AG09309 (cell line): ENCODE data around the gene LIPK.

- RRBS: no CpG with 5 or more reads among the region's 5 CpGs
Observed at GRCh38 chr10:88234232-88234762, 348.8 kb downstream of the RNLS start.

GRCh38 chr10:88270842-88271244 lies 312.3 kb downstream of the RNLS start:
- RRBS: no CpG with 5 or more reads among the region's 3 CpGs

- RRBS: no CpG with 5 or more reads among the region's 2 CpGs
Observed at GRCh38 chr10:88537943-88538393, 45.1 kb downstream of the RNLS start.

DNA sequence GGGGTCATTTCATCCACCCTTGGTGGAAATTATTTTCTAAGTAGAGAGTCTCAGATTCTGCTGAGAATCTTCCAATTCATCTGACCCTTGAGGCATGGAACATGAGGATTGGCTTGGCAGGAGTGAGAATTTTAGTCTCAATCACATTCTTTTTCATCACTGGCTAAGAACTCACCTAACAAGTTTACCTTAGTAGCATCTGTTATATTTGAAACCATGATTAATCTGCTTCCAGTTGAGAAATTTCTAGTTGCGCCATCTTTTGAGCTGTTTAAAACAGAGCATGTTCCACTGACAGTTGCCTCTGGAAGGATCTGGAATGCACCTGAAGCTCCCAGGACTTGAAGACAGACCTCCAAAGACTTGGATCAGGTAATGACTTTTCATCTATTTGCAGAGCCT lies at the start of gene LIPK:
LIPK (plus strand) TSS at position 301 of the 402 bp plus-strand sequence.
- RRBS: no CpG with 5 or more reads among the region's 1 CpG

GRCh38 chr10:88841307-88841653 lies 10.4 kb downstream of the ANKRD22 start:
- RRBS: no CpG with 5 or more reads among the region's 2 CpGs

- RRBS: no CpG with 5 or more reads among the region's 5 CpGs
Observed at GRCh38 chr10:88943372-88943848, 9.2 kb downstream of the ACTA2 start.

GRCh38 chr10:88948577-88949460 lies 3.8 kb downstream of the ACTA2 start:
- RRBS: no CpG with 5 or more reads among the region's 5 CpGs

- RRBS: no CpG with 5 or more reads among the region's 3 CpGs
Observed at GRCh38 chr10:88982801-88983125, 7.8 kb upstream of the FAS start.

- RRBS: no CpG with 5 or more reads among the region's 8 CpGs
Observed at GRCh38 chr10:88991608-88991939, 976 bp downstream of the FAS start.

DNA sequence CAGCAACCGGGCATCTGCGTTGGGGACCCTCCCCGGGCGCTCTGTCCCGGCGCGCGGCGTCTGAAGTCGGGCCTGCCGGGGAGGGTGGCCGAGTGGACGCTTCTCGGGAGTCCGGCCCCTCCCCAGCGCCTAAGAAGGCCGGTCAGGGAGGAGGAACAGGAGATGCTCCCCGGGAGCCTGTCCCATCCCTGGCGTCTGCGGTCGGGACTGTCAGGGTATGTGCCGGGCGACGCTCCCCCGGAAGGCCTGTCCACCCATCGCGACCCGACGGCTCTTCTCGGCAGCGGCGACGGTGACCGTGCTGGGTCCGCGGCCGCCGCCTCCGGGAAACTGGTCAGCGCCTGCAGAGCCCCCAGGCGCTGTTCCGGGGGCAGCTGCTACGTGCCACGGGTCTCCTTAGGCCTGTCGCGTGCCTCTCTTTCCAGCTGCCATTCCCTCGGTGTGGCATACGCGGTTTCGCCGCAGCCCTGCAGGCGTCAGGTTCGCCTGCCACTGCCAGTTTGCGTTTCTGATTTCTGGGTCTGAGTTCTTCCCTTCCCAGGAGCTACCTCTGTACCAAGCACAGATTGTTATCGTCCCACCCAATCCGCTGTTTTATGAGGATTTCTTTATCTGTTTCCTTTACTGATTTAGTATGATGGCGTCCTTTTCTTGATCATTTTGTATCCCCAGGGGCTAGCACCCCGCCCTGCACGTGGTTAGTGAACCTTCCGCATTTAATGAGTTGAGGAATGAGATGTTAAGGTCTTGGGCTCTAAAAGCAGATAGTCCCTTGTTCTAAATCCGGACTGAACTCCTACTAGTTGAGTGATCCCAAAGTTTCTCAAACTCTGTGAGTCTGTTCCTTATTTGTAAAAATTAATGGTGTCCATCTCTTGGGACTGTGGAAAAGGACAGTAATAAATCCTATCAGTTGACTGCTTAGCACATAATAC lies 824 bp downstream of the IFIT5 start:
- RRBS: 1% methylated on average over 24 of the region's 61 CpGs

DNA sequence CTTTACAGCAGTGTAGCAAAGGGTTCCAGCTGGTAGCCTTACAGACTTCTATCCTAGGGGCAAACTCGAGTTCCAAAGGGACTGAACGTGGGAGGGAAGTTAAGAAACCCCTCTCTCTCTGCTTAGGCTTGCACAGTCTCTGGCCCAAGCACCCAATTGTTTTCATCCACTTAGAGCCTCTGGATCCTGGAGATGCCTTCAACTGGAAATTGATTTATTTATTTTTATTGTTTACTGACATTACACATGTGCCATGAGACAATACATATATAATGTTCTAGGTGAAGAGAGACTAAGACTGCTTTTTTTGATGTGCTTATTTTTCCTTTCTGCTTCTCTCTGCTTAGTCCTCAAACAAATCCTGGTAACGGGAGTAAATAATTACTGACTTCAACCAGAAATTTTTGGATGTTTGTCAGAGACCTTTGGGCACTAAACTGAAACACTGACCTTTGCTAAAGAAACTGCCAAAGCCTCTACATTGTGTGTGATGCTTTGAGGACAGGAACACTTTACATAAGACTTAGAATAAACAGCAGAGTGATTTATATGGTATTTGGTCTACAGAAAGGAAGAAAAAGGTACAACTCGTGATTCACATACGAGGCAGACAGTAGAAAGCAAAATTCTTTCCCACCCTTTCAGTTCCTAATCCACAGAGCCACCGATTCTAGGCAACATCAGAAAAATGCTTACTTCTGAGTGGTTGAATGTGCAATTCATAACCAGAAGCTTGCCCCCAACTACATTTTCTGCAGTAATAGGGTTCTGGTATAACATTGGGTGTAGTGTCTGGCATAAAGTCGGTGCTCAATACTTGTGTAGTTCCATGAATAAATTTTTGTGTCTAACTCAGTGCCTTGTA lies 59.9 kb downstream of the SLC16A12 start:
- RRBS: no CpG with 5 or more reads among the region's 7 CpGs

DNA sequence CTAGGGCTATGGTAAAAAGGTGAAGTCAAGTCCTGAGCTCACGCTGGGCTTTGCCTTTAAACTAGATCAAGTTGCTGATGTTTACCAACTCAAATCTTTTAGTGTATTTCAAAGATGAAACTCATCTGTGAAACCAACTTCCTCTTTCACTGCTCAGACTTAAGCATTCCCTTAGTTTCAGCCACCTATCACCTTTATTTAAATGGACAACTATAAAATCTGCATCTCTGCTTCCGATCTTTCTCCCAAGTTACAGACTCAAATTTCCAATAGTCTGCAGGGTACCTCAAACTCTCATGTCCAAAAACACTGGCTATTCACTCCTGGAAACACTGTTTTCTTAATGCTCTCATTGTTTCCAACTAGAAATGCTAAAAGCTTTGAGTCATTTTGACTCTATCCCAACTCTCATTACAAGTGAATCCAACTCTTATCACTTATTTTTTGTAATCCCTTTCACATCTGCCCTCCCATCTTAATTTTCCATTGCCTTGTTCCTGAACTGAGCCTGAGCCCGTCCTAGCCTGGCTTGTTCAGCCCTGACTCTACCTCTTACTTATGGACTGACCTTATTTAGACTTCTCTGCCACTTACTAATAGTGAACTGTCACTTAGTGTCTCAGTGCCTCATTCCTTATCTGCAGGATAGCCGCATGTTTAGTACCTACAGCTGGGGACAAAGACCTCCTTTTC lies 56.8 kb downstream of the SLC16A12 start:
- RRBS: no CpG with 5 or more reads among the region's 4 CpGs

DNA sequence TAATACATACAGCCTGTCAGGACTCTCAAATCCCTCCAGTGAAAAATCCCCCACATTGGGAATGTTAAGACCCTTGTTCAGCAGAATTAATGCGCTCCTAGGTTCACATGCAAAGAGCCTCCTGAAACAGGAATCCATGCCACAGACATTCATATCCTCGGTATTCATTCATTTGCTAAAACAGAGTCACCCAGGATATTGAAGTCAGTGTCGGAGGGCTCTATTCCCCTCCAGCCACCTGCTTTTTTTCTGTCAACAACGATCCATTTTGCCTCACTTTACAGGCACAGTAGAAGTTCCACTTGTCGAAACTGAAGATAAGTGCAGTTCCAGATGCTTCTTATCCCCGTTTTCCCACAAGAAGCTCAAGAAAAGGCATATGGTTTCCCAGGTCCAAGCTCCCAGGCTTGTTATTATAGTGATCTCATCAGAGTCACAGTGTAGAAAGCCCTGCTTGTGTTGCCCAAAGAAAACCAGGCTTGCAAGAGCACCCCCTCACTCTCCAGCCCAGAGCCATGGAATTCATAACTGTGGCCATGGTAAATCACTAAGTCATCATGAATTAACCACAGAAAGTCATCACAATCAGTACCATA lies 20.1 kb downstream of the SLC16A12 start:
- RRBS: no CpG with 5 or more reads among the region's 6 CpGs

- RRBS: 2% methylated on average over 28 of the region's 68 CpGs
Observed at GRCh38 chr10:89643983-89644874, 813 bp downstream of the PANK1 start.

- RRBS: no CpG with 5 or more reads among the region's 6 CpGs
Observed at GRCh38 chr10:89668941-89669377, 23.9 kb upstream of the PANK1 start.

GRCh38 chr10:89887835-89888287 lies 186.5 kb downstream of the KIF20B start:
- RRBS: no CpG with 5 or more reads among the region's 7 CpGs

- RRBS: no CpG with 5 or more reads among the region's 5 CpGs
Observed at GRCh38 chr10:90911988-90912751, 8.7 kb downstream of the ANKRD1 start.

DNA sequence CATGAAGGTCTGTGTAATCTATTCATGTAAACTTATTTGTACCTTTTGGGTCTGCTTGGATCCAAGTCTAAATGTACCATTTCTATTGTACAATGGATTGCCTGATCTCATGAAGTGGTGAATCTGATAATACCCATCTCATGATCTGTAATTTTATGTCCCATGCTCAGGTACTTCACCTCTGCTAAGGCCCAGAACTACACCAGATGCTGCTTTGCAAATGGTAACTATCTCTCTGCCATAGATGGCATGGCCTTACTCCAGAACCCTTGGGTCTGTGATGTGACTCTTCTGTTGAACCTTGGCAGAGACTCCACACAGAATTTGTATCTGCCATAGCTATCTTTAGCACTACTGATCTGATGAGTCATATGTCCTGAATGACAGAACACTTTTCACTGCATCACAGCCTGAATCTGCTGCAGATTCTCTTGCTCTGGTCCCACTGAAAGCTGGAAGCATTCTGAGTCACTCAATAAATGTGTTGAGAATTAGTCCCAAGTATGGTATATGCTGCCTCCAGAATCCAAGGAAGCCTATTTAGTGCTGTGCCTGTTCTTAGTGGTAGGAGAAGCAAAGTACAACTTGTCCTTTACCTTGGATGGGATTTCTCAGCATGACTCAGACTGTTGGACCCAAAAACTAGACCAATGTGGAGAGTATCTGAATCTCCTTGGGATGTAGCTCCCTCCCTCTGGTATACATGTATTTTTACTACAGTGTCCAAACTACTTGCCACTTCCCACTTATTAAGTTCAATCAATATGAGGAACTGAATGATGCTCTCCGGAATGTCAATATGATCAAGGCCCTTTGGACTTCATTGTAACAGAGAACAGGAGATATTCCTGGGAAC lies 39.5 kb upstream of the ANKRD1 start:
- RRBS: no CpG with 5 or more reads among the region's 1 CpG

GRCh38 chr10:91017163-91017697 lies 96.3 kb upstream of the ANKRD1 start:
- RRBS: no CpG with 5 or more reads among the region's 3 CpGs

GRCh38 chr10:91341016-91341457 lies 69.1 kb upstream of the HECTD2 start:
- RRBS: no CpG with 5 or more reads among the region's 5 CpGs